Metanephros (tissue), 2 donors: ENCODE data around the gene MCM3AP.

DNA sequence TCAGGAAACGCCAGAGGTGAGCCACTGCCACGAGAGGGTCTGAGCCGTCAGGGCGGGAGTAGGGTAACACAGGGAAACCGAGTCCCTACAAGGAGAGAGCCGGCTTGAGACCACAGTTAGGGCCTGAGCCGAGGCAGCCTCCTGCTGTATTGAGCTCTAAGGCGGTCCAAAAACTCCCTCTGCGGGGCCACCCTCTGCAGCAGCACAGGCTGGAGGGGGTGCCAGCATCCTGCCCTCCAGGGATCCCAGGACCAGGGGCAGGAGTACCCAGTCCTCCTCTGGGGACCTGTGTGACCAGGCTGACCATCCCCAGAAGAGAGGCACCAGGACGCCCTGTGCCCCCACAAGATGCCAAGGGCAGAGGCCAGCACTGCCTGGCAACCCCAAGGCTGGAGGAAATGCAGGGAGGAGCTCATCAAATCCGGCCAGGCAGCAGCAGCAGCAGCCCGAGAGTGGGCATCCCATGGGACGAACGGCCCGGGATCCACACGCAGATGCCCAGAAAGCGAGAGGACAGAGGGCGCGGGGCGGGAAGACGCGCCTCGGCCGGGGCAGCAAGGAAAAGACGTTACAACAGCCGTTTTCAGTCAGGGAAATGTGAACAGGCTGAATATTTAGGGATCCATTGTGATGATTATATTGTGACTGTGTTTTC, 57.2 kb upstream of the COL18A1 start:
- RAMPAGE, long total RNA = no peak

- RAMPAGE, long total RNA = no peak
Observed at GRCh38 chr21:45378051-45378911, 26.7 kb upstream of the COL18A1 start.

DNA sequence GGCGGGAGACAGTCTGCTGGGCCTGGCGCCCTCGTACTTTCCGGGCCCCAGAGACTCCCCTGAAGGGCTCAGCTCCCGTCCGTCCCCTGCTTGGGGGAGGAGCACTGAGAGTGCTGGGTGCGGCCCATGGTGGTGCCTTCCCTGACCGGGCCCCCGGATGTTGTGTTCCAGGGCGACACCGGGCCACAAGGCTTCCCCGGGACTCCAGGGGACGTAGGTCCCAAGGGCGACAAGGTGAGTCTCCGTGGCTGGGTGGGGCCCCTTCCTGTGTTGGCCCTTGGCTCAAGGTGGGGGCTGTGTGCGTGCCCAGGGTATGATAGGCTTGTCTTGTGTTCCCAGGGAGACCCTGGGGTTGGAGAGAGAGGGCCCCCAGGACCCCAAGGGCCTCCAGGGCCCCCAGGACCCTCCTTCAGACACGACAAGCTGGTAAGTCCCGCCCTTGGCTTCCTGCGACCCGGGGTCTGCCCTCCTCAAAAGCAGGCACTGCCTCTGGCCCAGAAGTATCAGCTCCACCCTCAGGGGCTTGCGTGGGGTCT, 62.4 kb downstream of the SLC19A1 start:
- RAMPAGE, long total RNA = no peak

- RAMPAGE, long total RNA = no peak
Observed at GRCh38 chr21:45491797-45492274, 50.4 kb downstream of the SLC19A1 start.

DNA sequence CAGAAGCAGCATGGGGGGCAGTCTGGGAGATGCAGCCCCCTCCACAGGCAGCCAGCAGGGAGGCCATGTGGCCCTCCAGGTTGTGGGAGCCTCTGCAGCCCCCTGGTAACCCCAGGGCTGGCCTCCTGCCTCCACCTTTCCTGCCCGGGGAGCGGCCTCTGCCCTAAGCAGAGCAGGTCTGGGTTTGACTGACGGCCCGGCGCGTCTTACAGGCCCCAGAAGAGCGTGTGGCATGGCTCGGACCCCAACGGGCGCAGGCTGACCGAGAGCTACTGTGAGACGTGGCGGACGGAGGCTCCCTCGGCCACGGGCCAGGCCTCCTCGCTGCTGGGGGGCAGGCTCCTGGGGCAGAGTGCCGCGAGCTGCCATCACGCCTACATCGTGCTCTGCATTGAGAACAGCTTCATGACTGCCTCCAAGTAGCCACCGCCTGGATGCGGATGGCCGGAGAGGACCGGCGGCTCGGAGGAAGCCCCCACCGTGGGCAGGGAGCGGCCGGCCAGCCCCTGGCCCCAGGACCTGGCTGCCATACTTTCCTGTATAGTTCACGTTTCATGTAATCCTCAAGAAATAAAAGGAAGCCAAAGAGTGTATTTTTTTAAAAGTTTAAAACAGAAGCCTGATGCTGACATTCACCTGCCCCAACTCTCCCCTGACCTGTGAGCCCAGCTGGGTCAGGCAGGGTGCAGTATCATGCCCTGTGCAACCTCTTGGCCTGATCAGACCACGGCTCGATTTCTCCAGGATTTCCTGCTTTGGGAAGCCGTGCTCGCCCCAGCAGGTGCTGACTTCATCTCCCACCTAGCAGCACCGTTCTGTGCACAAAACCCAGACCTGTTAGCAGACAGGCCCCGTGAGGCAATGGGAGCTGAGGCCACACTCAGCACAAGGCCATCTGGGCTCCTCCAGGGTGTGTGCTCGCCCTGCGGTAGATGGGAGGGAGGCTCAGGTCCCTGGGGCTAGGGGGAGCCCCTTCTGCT, 30.0 kb downstream of the SLC19A1 start:
- RAMPAGE, long total RNA = no peak

GRCh38 chr21:45527707-45527906, 14.6 kb downstream of the SLC19A1 start:
- RAMPAGE, long total RNA = no peak

- RAMPAGE, long total RNA = no peak
Observed at GRCh38 chr21:45571026-45571914, 29.0 kb upstream of the SLC19A1 start.

- RAMPAGE, long total RNA = no peak
Observed at GRCh38 chr21:45639974-45640513, 3.5 kb upstream of the PCBP3 start.

DNA sequence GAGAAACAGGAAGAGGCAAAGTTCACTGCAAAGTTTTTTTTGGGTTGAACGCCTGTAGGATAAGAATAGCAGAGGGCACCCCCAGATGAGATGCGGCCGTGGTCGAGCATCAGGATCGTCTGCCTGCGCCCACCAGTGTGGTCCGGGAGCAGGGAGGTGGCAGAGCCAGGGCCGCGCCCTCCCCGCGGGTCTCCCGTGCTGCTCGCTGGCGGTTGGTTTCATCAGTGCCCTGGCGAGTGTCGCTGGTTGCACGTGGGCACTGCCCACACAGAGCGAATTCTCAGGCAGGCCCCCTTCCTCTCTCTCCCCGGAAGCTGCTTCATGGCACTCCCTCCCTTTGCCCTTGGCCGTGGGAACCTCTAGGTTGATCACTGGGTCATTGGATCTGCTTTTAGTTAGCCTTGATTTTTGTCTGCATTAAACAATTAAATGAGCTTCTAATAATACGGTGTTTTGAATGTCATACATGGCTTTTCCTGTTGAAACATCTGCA, 120.0 kb downstream of the PCBP3 start:
- RAMPAGE, long total RNA = no peak

DNA sequence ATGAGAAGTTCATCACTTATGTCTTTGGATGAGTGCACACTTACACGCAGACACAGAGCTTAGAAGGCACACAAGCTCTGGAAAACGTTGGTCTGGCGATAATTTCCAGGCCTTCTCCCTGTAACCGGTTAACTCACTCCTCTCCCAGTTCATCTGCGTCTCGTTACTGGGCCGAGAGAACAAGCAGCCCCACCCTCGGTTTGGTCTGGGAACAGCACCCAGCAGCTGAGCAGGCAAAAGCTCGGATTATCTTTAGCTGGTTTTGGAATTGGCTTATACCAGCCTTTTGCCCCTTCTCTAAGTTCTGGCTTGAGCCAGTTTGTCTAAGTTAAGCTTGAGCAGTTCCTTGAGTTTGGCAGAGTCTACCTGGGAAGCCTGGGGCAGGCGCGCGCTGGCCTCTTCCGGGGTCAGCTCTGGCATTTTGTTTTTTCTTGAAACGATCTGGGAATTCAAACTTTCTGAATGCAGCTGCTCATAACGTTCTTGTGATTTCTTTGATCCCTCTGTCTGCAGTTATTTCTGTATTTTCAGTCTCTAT, 27.2 kb upstream of the COL6A1 start:
- RAMPAGE, long total RNA = no peak

DNA sequence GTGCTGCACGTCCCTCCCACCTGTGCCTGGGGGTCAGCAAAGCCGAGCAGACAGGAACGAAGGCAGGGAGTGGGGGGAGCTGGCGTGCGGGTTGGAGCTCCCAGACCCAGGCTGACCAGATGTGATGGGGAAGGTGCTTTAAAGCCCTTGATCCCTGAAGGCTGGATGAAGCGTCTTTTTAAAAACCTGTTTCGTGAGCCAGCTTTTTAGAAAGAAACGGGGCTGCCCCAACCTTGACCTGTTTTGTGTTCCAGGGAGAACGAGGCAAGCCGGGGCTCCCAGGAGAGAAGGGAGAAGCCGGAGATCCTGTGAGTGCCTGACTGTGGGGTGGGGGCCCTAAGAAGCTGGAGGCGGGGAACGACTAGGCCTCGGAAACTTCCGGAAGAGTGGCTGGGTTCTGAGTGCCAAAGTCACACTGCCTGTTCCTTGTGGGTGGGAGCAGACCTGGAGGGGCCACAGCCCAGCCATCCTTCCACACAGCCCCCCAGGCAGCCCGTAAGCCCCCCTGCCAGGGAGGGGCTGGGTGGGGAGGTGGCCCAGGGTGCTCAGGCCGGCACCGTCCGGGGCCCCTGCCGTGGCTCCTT, 7.4 kb downstream of the COL6A1 start:
- RAMPAGE, long total RNA = no peak

- RAMPAGE, long total RNA = no peak
Observed at GRCh38 chr21:46000389-46001422, 19.1 kb downstream of the COL6A1 start.

DNA sequence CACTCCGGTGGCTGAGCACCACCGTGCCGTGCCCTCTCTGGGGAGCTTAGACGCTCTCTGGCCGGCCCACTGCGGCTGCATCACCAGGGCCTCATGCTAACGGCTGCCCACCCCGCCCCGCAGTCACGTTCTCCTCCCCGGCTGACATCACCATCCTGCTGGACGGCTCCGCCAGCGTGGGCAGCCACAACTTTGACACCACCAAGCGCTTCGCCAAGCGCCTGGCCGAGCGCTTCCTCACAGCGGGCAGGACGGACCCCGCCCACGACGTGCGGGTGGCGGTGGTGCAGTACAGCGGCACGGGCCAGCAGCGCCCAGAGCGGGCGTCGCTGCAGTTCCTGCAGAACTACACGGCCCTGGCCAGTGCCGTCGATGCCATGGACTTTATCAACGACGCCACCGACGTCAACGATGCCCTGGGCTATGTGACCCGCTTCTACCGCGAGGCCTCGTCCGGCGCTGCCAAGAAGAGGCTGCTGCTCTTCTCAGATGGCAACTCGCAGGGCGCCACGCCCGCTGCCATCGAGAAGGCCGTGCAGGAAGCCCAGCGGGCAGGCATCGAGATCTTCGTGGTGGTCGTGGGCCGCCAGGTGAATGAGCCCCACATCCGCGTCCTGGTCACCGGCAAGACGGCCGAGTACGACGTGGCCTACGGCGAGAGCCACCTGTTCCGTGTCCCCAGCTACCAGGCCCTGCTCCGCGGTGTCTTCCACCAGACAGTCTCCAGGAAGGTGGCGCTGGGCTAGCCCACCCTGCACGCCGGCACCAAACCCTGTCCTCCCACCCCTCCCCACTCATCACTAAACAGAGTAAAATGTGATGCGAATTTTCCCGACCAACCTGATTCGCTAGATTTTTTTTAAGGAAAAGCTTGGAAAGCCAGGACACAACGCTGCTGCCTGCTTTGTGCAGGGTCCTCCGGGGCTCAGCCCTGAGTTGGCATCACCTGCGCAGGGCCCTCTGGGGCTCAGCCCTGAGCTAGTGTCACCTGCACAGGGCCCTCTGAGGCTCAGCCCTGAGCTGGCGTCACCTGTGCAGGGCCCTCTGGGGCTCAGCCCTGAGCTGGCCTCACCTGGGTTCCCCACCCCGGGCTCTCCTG, 22.0 kb downstream of the COL6A1 start:
- RAMPAGE, long total RNA = no peak

- RAMPAGE, long total RNA = no peak
Observed at GRCh38 chr21:46004958-46005161, 23.3 kb downstream of the COL6A1 start.

GRCh38 chr21:46021723-46022859, 40.5 kb downstream of the COL6A1 start:
- RAMPAGE, long total RNA = no peak

GRCh38 chr21:46129597-46129845, 25.9 kb downstream of the FTCD start:
- RAMPAGE, long total RNA = no peak

GRCh38 chr21:46130197-46131219, 24.9 kb downstream of the FTCD start:
- RAMPAGE, long total RNA = no peak

DNA sequence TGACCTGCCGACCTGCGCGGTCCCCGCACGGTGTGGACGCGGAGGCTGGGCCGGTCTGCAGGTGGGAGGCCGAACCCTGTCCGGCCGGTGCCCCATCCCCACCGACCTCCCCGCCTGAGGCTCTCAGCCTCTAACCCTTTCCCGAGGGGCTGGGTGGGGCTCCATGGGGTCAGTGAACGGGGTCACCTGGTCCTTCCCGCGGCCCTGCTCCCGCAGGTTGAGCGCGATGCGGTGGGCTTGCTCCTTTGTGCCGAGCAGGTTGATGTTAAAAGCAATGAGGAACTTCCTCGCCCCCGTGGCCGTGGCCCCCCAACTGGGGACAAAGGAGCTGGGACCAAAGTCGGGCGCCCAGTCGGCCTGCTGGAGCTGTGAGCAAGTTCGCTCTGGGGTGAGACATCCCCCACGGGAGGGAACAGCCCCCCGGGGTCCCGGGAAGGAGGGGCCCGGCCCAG, 4.0 kb downstream of the FTCD start:
- RAMPAGE, long total RNA = no peak

- RAMPAGE, long total RNA = no peak
Observed at GRCh38 chr21:46277319-46277861, 8.0 kb downstream of the MCM3AP start.

DNA sequence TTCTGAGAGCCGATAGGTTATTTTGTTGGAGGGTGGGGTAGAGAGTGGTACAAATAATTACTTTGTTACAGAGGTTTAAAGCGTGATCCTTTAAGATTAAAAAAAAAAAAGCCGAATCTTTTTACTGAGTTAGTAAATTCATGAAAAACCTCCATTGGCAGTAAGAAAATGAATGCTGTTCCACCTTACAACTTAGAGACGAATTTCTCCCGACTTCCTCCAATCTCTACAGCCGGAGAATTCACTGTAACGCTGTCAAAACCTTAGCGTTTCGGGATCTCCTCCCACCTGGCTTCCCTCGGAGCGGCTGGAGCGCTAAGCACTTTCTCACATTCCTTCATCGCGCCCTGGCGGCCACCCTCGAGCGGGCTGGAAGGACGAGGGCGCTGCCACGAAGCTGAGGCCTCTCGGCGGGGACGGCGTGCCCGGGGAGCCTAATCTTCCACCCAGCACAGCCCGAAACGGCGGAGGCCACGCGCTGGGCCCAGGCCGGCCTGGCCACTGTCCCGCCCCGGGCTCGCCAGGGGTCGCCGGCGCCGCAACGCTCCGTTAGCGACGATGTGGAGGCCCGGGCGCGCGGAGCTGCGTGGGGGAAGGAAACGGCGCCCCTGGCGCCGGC, at the start of gene MCM3AP:
MCM3AP (minus strand) TSS at position 97 of the 619 bp plus-strand sequence.
- RAMPAGE, long total RNA = no peak